ENCODE data around the genes GPRC6A, VGLL2 and SLC35F1.

DNA sequence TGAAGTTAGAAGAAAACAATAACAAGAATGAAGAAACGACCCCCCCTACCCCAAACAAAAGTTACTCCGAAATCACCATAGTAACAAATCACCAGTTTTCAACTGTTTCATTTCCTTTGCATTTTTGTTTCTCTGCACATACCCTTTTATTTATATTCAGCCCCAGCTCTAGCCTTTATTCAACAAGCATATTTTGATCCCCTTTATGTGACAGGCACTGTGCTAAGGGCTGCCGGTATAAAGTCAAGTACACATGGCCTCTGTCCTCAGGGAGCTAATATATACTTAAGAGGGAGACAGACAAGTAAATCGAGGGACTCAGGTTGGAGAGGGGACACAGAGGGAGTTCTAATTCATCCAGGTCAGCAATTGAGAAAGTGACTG lies 129.0 kb upstream of the TRAF3IP2 start:
- RAMPAGE, long total RNA: no peak
- RRBS: no CpG with 5 or more reads among the region's 4 CpGs
PRO-cap:
- standard: no peak
- CoPRO, capped RNA only, 2 experiments: no peak in any of the 2 experiments
- CoPRO, capped and uncapped RNA, 2 experiments: no peak in any of the 2 experiments
- CoPRO, uncapped RNA only, 2 experiments: no peak in any of the 2 experiments
CAGE:
- cytosol, long polyA plus RNA: no peak
- long polyA plus RNA: no peak
- nucleolus, long total RNA: no peak
- nucleus, long polyA plus RNA: no peak

GRCh38 chr6:111960026-111960379 lies 86.8 kb upstream of the FYN start:
- RAMPAGE, long total RNA: no peak
- RRBS: no CpG with 5 or more reads among the region's 4 CpGs
PRO-cap:
- standard: no peak
- CoPRO, capped RNA only, 2 experiments: no peak in any of the 2 experiments
- CoPRO, capped and uncapped RNA, 2 experiments: no peak in any of the 2 experiments
- CoPRO, uncapped RNA only, 2 experiments: no peak in any of the 2 experiments
CAGE:
- cytosol, long polyA plus RNA: no peak
- long polyA plus RNA: no peak
- nucleolus, long total RNA: no peak
- nucleus, long polyA plus RNA: no peak

GRCh38 chr6:111990266-111990673 lies 63.6 kb upstream of the CCN6 start:
- RAMPAGE, long total RNA: no peak
- RRBS: no CpG with 5 or more reads among the region's 3 CpGs
PRO-cap:
- standard: no peak
- CoPRO, capped RNA only, 2 experiments: no peak in any of the 2 experiments
- CoPRO, capped and uncapped RNA, 2 experiments: no peak in any of the 2 experiments
- CoPRO, uncapped RNA only, 2 experiments: no peak in any of the 2 experiments
CAGE:
- cytosol, long polyA plus RNA: no peak
- long polyA plus RNA: no peak
- nucleolus, long total RNA: no peak
- nucleus, long polyA plus RNA: no peak

DNA sequence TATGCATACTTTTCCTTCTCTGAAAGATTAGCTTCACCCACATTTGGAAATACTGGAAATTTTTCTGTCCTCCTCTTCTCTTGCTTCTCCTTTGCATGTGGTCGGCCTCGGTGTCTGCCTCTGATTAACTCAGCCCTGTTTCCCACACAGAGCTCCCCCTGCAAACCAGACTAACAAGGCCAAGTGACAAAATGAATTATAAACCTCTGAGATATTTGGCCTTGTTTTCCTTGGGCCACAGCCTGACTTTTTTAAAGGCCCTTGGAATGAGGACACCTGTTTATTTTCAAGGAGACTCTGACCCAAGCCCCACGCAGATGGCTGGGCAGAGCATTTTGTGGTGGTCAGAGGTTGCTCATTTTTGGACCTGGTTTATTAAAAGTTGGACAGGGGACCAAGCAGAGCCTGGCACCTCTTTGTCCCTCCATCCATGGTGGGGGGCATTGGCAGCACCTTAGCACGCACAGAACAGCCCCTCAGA lies 9.0 kb upstream of the CCN6 start:
- RAMPAGE, long total RNA: no peak
- RRBS: no CpG with 5 or more reads among the region's 4 CpGs
PRO-cap:
- standard: no peak
- CoPRO, capped RNA only, 2 experiments: no peak in any of the 2 experiments
- CoPRO, capped and uncapped RNA, 2 experiments: no peak in any of the 2 experiments
- CoPRO, uncapped RNA only, 2 experiments: no peak in any of the 2 experiments
CAGE:
- cytosol, long polyA plus RNA: no peak
- long polyA plus RNA: no peak
- nucleolus, long total RNA: no peak
- nucleus, long polyA plus RNA: no peak

GRCh38 chr6:112085533-112086105 lies 1.7 kb downstream of the TUBE1 start:
- RAMPAGE, long total RNA: no peak
- RRBS: no CpG with 5 or more reads among the region's 4 CpGs
PRO-cap:
- standard: no peak
- CoPRO, capped RNA only, 2 experiments: no peak in any of the 2 experiments
- CoPRO, capped and uncapped RNA, 2 experiments: no peak in any of the 2 experiments
- CoPRO, uncapped RNA only, 2 experiments: no peak in any of the 2 experiments
CAGE:
- cytosol, long polyA plus RNA: no peak
- long polyA plus RNA: no peak
- nucleolus, long total RNA: no peak
- nucleus, long polyA plus RNA: no peak

GRCh38 chr6:113018687-113019265 lies 671.6 kb downstream of the RFPL4B start:
- RAMPAGE, long total RNA: no peak
- RRBS: no CpG with 5 or more reads among the region's 4 CpGs
PRO-cap:
- standard: no peak
- CoPRO, capped RNA only, 2 experiments: no peak in any of the 2 experiments
- CoPRO, capped and uncapped RNA, 2 experiments: no peak in any of the 2 experiments
- CoPRO, uncapped RNA only, 2 experiments: no peak in any of the 2 experiments
CAGE:
- cytosol, long polyA plus RNA: no peak
- long polyA plus RNA: no peak
- nucleolus, long total RNA: no peak
- nucleus, long polyA plus RNA: no peak

- RAMPAGE, long total RNA: no peak
- RRBS: no CpG with 5 or more reads among the region's 5 CpGs
PRO-cap:
- standard: no peak
- CoPRO, capped RNA only, 2 experiments: no peak in any of the 2 experiments
- CoPRO, capped and uncapped RNA, 2 experiments: no peak in any of the 2 experiments
- CoPRO, uncapped RNA only, 2 experiments: no peak in any of the 2 experiments
CAGE:
- cytosol, long polyA plus RNA: no peak
- long polyA plus RNA: no peak
- nucleolus, long total RNA: no peak
- nucleus, long polyA plus RNA: no peak
These were observed 261.0 kb upstream of the MARCKS start for GRCh38 chr6:113596049-113596648.

DNA sequence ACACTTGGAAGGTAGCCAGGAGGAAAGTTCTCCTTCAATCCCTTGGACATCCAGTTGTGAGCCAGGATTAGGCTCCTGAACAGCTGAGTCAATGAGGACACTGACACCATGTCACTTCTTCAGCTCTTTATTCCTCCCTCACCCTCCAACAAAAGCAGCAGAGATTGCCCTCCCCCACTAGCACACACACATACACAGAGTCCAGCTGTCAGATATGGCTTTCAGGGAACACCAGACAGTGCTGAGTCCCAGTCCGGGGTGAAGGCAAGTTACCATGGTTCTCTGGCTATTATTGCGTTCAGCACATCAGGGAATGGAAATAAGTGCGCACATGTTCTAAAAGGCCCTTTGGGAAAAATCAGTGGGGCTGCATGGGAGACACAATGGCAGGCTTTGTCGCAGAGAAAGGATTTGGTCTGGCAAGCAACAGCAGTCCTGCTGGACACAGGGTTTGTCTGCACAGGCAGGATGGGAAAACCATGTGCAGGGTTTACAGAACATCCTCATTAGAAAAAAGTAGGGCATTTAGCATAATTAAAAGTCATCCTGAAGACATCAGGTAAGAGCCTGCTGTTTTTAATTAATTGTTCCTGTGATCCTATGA lies 124.6 kb upstream of the MARCKS start:
- RAMPAGE, long total RNA: no peak
- RRBS: no CpG with 5 or more reads among the region's 4 CpGs
PRO-cap:
- standard: no peak
- CoPRO, capped RNA only, 2 experiments: no peak in any of the 2 experiments
- CoPRO, capped and uncapped RNA, 2 experiments: no peak in any of the 2 experiments
- CoPRO, uncapped RNA only, 2 experiments: no peak in any of the 2 experiments
CAGE:
- cytosol, long polyA plus RNA: no peak
- long polyA plus RNA: no peak
- nucleolus, long total RNA: no peak
- nucleus, long polyA plus RNA: no peak

DNA sequence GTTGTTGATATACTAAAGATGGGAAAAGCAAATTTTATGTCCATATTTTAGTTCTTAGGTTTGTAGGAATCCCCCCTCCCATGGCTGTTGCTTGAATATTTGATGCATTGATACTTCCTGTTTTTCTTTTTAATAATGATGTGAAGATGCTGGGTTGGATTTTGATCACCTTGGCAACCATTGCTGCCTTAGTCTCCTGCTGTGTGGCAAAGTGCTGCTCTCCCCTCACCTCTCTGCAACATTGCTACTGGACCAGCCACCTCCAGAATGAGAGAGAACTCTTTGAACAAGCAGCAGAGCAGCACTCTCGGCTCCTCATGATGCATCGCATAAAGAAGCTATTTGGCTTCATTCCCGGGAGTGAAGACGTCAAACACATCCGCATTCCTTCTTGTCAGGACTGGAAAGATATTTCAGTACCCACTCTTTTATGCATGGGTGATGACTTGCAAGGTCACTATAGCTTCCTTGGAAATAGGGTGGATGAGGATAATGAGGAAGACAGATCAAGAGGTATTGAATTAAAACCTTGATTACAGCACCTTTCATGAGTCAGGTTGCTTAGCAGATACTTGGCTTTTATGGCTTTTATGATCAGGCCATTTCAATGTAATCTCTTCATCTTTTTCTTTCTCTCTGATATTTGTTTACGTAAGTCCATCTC lies 4.3 kb downstream of the CALHM4 start:
- RAMPAGE, long total RNA: no peak
- RRBS: no CpG with 5 or more reads among the region's 6 CpGs
PRO-cap:
- standard: no peak
- CoPRO, capped RNA only, 2 experiments: no peak in any of the 2 experiments
- CoPRO, capped and uncapped RNA, 2 experiments: no peak in any of the 2 experiments
- CoPRO, uncapped RNA only, 2 experiments: no peak in any of the 2 experiments
CAGE:
- cytosol, long polyA plus RNA: no peak
- long polyA plus RNA: no peak
- nucleolus, long total RNA: no peak
- nucleus, long polyA plus RNA: no peak

DNA sequence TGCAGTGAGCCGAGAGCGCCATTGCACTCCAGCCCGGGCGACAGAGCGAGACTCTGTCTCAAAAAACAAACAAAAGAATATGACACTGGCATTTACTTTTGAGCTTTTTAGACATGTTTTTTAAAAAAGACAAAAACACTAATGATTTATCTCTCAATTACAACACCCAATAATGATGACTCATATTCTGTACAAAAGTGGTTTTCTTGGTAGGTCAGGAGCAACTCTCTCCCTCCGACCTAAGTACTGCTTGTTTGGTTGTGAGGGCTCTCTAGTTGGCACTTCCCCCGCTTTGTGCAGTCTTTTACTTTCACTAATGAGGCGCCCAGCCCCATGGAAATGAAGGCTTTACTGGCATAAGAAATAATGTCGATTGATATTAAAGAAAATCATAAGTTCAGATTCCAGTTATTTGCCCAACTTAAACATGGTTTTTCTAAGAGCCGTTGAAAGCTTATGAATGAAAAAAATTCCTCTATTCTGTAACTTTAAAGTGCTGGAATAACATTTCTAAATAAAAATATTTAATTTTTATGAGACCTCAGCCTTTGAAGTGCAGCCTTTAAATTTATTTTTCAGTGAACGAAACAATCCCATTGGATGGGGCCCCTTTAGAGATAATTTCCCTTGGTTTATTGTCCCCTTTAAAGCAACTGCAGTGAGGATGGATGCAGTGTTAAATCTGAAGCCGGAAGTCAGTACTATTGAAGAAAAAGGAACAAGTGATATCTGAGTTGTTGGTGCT lies 1.4 kb downstream of the KPNA5 start:
- RAMPAGE, long total RNA: no peak
- RRBS: 6% methylated on average over 3 of the region's 12 CpGs
PRO-cap:
- standard: no peak
- CoPRO, capped RNA only, 2 experiments: no peak in any of the 2 experiments
- CoPRO, capped and uncapped RNA, 2 experiments: no peak in any of the 2 experiments
- CoPRO, uncapped RNA only, 2 experiments: no peak in any of the 2 experiments
CAGE:
- cytosol, long polyA plus RNA: no peak
- long polyA plus RNA: no peak
- nucleolus, long total RNA: no peak
- nucleus, long polyA plus RNA: no peak

GRCh38 chr6:116828994-116829321 lies at the start of gene GPRC6A:
GPRC6A (minus strand) TSS chr6:116829083.
- RAMPAGE, long total RNA: no peak
- RRBS: no CpG with 5 or more reads among the region's 1 CpG
PRO-cap:
- standard: no peak
- CoPRO, capped RNA only, 2 experiments: no peak in any of the 2 experiments
- CoPRO, capped and uncapped RNA, 2 experiments: no peak in any of the 2 experiments
- CoPRO, uncapped RNA only, 2 experiments: no peak in any of the 2 experiments
CAGE:
- cytosol, long polyA plus RNA: no peak
- long polyA plus RNA: no peak
- nucleolus, long total RNA: no peak
- nucleus, long polyA plus RNA: no peak

DNA sequence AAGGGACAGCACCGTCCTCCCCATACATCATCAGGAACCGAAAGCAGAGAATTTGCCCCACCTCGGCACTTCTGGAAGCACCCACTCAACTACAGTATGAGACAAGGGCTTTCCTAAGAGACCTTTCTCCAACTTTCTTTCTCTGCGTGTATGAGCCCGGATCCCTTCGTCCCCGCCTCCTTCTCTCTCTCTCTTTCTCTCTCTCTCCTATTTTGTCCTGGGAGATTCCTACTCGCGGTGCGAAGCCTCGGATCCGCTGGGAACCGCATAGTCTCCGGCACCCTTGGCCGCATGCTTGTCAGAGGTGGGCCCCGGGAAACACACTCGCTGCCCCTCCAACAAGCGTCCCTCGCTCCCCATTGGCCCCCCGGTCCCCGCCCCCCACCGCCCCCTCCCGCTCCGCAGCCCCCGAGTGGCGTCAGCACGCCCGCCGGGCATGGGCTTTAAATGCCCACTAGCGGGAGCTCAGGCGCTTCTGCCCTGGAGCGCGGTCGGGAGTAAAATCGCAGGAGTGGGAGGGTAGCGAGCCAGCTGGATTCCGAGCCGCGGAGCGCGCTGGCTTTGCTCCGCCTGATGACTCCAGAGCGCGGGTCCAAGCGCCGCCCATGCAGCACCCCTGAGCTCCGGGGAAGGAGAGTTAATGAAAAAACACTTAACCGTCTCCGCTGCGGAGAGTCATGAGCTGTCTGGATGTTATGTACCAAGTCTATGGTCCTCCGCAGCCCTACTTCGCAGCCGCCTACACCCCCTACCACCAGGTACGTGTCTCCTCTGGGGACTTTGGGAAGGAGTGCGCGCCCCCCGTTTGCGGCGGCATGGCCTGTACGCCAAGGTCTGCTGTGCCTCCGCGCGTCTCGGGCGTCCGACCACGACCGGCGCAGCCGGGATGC lies at the start of gene VGLL2:
Gene VGLL2 (plus strand): TSS at position 472 of the 890 bp plus-strand sequence.
- RAMPAGE, long total RNA: no peak
- RRBS: 9% methylated on average over 15 of the region's 70 CpGs
PRO-cap:
- standard: no peak
- CoPRO, capped RNA only, 2 experiments: no peak in any of the 2 experiments
- CoPRO, capped and uncapped RNA, 2 experiments: no peak in any of the 2 experiments
- CoPRO, uncapped RNA only, 2 experiments: no peak in any of the 2 experiments
CAGE:
- cytosol, long polyA plus RNA: no peak
- long polyA plus RNA: no peak
- nucleolus, long total RNA: no peak
- nucleus, long polyA plus RNA: no peak

DNA sequence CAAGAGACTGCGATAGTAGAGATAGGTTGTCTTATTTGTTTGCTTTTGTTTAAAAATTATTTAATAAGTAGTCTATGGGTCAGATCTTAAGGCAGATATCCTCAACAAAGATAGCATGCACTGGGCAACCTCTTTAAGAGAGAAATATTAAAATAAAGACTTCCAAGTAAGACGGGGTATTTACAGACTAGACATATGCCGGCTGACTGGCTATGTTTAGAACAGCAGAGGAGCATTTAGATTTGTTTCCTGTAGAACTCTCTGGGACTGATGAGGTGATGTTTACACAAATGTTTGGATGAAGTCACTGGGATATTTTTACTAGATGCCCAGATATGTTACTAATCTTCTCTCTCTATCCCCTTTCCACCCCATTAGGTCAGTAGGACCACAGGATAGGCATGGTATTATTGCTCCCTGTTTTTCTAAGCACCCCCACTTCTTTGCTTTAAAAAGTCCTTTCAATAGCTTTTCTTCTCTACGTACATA lies 25.1 kb downstream of the VGLL2 start:
- RAMPAGE, long total RNA: no peak
- RRBS: no CpG with 5 or more reads among the region's 4 CpGs
PRO-cap:
- standard: no peak
- CoPRO, capped RNA only, 2 experiments: no peak in any of the 2 experiments
- CoPRO, capped and uncapped RNA, 2 experiments: no peak in any of the 2 experiments
- CoPRO, uncapped RNA only, 2 experiments: no peak in any of the 2 experiments
CAGE:
- cytosol, long polyA plus RNA: no peak
- long polyA plus RNA: no peak
- nucleolus, long total RNA: no peak
- nucleus, long polyA plus RNA: no peak

- RAMPAGE, long total RNA: no peak
- RRBS: no CpG with 5 or more reads among the region's 1 CpG
PRO-cap:
- standard: no peak
- CoPRO, capped RNA only, 2 experiments: no peak in any of the 2 experiments
- CoPRO, capped and uncapped RNA, 2 experiments: no peak in any of the 2 experiments
- CoPRO, uncapped RNA only, 2 experiments: no peak in any of the 2 experiments
CAGE:
- cytosol, long polyA plus RNA: no peak
- long polyA plus RNA: no peak
- nucleolus, long total RNA: no peak
- nucleus, long polyA plus RNA: no peak
These were observed 52.4 kb downstream of the DCBLD1 start for GRCh38 chr6:117534917-117535154.

- RAMPAGE, long total RNA: no peak
- RRBS: no CpG with 5 or more reads among the region's 7 CpGs
PRO-cap:
- standard: no peak
- CoPRO, capped RNA only, 2 experiments: no peak in any of the 2 experiments
- CoPRO, capped and uncapped RNA, 2 experiments: no peak in any of the 2 experiments
- CoPRO, uncapped RNA only, 2 experiments: no peak in any of the 2 experiments
CAGE:
- cytosol, long polyA plus RNA: no peak
- long polyA plus RNA: no peak
- nucleolus, long total RNA: no peak
- nucleus, long polyA plus RNA: no peak
These were observed 52.9 kb downstream of the GOPC start for GRCh38 chr6:117549280-117549978.

GRCh38 chr6:117906741-117907379 lies at the start of gene SLC35F1:
SLC35F1 (plus strand) TSS chr6:117907264.
- RAMPAGE, long total RNA: no peak
- RRBS: 73% methylated on average over 4 of the region's 57 CpGs
PRO-cap:
- standard: no peak
- CoPRO, capped RNA only, 2 experiments: no peak in any of the 2 experiments
- CoPRO, capped and uncapped RNA, 2 experiments: no peak in any of the 2 experiments
- CoPRO, uncapped RNA only, 2 experiments: no peak in any of the 2 experiments
CAGE:
- cytosol, long polyA plus RNA: no peak
- long polyA plus RNA: no peak
- nucleolus, long total RNA: no peak
- nucleus, long polyA plus RNA: no peak

GRCh38 chr6:118317548-118318283 lies 230.4 kb upstream of the PLN start:
- RAMPAGE, long total RNA: no peak
- RRBS: no CpG with 5 or more reads among the region's 5 CpGs
PRO-cap:
- standard: no peak
- CoPRO, capped RNA only, 2 experiments: no peak in any of the 2 experiments
- CoPRO, capped and uncapped RNA, 2 experiments: no peak in any of the 2 experiments
- CoPRO, uncapped RNA only, 2 experiments: no peak in any of the 2 experiments
CAGE:
- cytosol, long polyA plus RNA: no peak
- long polyA plus RNA: no peak
- nucleolus, long total RNA: no peak
- nucleus, long polyA plus RNA: no peak

GRCh38 chr6:118507222-118508144 lies 40.6 kb upstream of the PLN start:
- RAMPAGE, long total RNA: no peak
- RRBS: no CpG with 5 or more reads among the region's 2 CpGs
PRO-cap:
- standard: no peak
- CoPRO, capped RNA only, 2 experiments: no peak in any of the 2 experiments
- CoPRO, capped and uncapped RNA, 2 experiments: no peak in any of the 2 experiments
- CoPRO, uncapped RNA only, 2 experiments: no peak in any of the 2 experiments
CAGE:
- cytosol, long polyA plus RNA: no peak
- long polyA plus RNA: no peak
- nucleolus, long total RNA: no peak
- nucleus, long polyA plus RNA: no peak

DNA sequence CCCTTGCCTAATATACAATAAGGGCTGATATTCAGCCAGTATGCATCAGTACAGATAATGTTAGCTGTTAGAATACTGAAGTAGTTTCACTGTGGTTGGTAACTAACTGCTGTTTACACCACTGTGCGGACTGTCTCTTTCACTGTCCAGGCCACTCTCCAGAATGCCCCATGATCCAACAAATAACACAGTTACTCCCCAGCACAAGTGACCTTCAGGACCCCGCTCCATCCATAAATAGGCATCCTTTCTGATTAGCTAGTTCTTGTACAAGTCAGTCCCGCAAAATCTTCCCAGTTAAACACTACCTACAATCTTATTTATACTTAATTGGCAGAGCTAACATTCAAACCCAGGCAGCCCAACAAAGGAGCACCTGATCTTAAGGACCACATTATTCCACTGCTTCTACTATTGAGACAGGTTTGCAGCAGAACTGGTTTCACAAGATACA lies 21.9 kb upstream of the PLN start:
- RAMPAGE, long total RNA: no peak
- RRBS: no CpG with 5 or more reads among the region's 3 CpGs
PRO-cap:
- standard: no peak
- CoPRO, capped RNA only, 2 experiments: no peak in any of the 2 experiments
- CoPRO, capped and uncapped RNA, 2 experiments: no peak in any of the 2 experiments
- CoPRO, uncapped RNA only, 2 experiments: no peak in any of the 2 experiments
CAGE:
- cytosol, long polyA plus RNA: no peak
- long polyA plus RNA: no peak
- nucleolus, long total RNA: no peak
- nucleus, long polyA plus RNA: no peak